GM06990 (cell line): ENCODE measurements around a stretch of chr3.

DNA sequence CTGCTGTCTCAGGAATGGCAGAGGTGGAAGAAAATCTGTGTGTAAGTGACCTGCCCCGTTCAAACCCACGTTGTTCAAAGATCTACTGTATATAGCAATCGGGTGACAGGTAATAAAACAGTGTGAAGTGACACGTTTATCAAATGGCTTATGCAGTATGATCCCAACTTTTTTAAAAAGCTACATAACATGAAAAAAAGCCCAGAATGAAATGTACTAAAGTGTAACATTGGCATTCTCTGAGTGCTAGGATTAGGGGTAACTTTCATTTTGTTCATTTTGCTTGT, 16.6 kb upstream of the MUC4 start:
- RRBS = no CpG with 5 or more reads among the region's 4 CpGs

DNA sequence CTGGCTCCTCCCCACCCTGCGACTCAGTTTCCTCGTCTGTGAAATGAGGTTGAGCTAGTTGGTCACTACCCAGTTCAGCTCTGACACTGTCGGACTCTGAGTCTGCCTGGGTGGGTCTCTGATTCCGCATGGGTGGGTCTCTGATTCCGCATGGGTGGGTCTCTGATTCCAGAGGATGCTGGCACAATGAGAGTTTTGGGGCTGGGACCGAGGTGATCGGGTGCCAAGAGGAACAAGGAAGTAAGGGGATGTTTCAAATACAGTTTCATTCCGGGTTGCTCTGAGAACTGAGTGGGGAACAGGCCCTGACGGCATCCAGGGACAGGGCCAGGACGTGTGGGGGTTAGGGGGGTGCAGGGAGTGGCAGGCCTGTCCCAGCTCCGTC, 23.4 kb upstream of the MUC4 start:
- RRBS = no CpG with 5 or more reads among the region's 11 CpGs

GRCh38 chr3:195863054-195864157, 44.9 kb downstream of the TNK2 start:
- RRBS = 91% methylated on average over 9 of the region's 33 CpGs

DNA sequence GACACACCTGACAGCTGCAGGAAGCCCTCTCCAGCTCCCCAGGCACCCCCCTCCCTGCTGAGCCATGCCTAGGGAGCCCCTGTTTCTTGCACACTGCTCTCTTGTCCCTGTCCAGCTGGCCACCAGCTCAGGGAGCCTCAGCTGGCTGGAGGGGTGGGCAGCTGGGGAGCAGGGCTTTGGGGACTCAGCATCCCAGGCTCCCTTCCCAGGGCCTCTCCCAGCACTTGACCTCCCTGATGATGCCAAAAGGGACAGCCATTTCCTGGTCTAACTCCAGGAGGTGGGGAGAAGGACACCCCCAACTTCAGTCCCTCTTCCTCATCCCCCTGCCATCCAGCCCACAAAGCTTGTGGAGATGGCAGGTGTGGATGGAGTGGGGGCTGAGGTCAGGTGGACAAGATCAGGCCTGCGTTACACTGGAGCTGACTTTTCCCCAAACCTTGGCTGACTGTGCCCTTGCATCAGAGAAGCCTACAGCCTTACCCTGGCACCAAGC, 14.6 kb downstream of the TNK2 start:
- RRBS = no CpG with 5 or more reads among the region's 1 CpG

GRCh38 chr3:195904315-195904680, 4.1 kb downstream of the TNK2 start:
- RRBS = no CpG with 5 or more reads among the region's 4 CpGs

GRCh38 chr3:195908759-195909827, 742 bp upstream of the TNK2 start:
- RRBS = 4% methylated on average over 87 of the region's 137 CpGs

DNA sequence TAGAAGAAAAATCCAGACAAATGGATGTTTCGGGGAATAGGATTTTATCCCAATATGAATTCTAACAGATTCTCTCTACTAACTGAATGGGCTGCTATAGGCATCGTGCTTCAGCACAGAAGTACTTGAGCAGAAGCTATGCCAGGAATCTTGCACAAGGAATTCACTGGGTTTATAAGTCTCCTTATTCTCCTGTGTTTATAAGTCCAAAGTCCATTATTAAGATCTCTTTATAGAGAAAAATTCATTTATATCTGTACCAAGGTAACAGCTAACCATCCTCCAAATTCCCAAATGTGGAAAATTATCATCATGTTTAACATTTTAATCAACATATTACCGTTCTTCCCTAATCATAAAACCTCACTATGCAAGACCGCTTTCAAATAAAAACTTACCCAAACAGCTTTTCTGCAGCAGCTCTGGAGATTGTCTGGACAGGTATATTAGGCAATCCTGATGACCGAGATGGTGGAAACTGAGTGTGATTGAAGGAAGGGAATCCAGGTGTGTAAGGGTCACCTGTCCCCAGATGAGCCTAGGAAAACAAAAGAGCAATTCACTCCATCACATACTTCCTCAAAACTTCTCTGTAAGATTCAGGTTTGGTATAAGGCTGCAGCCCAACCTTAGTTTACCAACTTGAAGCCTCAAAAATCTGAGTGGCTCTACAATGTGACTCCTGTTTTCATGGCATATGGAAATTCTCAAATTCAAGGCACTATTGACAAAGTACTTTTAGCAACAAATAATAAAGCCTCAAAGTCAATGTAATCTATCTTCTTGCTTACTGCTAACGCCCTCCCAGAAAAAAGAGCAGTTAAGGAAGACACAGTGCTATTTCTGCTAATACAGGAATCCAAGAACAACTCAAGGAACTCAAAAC, 14.5 kb downstream of the TFRC start:
- RRBS = no CpG with 5 or more reads among the region's 6 CpGs

DNA sequence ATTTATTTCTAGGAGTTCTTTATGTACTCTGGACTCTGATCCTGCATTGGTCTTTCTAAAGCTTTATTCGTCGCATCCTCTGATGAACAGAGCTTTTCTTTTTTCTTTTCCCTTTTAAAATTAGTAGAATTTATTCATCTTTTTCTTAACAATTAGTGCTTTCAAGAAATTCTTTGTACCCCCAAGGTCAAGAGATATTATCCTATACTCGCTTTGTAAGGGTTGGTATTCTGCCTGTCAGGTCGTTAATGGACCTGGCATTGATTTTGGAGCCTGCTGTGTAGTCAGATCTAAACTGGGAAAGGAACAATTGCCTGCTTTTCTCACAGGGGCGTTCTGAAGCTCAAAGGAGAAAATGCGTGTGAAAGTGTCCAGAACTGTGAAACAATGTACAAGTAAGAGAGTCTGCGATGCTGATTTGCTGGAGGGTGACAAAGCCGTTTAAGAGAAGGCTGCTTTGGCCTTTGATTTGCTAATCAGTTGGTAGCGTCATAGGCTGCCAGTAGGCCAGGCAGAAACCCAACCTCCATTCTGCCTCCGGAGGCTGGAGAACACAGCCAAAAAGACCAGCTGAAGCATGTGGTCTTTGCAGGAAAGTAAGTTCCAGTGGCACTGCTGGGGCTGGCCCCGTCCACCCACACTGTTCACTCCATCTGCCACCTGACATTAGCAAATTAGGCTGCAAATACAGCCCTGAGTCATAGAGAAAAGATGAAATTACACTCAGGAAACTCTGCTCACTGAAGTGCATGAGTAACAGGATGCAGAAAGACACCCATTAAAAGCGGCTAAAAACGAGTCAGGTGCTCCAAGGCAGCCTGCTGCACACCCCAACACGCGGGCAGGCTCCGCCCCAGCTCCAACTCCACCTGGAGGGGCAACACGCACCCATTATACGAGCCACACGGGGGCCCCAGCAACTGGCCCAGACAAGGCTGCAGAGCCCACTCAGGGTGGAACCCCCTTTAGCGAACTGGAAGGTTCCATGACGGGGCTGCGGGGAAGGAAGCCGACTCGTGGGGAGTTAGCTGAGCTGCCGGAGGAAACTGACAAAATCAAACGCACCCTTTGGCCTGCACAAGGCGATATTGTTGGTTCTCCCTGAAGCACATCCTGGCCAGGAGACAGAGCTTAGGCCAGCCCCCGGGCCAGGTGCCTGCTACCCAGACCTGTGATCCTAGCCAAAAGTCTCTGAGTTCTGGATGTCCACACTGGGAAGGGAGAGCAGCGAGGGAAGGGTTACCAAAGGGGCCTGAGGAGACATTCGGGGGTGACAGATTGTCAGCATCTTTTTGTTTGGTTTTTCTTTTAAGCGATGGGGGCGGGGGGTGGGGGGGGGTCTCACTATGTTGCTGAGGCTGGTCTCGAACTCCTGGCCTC, 31.6 kb downstream of the ZDHHC19 start:
- RRBS = 9% methylated on average over 3 of the region's 33 CpGs

GRCh38 chr3:196343061-196343511, 4.9 kb upstream of the TM4SF19 start:
- RRBS = 100% methylated on average over 2 of the region's 17 CpGs

GRCh38 chr3:196348358-196349082, 10.3 kb upstream of the TM4SF19 start:
- RRBS = no CpG with 5 or more reads among the region's 4 CpGs

DNA sequence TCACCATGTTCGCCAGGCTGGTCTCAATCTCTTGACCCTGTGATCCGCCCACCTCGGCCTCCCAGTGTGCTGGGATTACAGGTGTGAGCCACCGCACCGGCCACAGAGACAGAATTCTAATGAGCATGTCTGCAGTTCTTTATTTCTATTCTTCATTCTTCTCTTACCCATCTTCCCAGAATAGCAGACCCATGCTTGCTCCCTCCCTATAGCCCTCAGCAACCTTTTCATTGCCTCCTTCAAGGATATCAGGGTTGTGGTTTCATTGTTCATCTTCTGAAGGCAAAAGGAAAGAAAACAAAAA, 257 bp downstream of the SMCO1 start:
- RRBS = no CpG with 5 or more reads among the region's 5 CpGs

DNA sequence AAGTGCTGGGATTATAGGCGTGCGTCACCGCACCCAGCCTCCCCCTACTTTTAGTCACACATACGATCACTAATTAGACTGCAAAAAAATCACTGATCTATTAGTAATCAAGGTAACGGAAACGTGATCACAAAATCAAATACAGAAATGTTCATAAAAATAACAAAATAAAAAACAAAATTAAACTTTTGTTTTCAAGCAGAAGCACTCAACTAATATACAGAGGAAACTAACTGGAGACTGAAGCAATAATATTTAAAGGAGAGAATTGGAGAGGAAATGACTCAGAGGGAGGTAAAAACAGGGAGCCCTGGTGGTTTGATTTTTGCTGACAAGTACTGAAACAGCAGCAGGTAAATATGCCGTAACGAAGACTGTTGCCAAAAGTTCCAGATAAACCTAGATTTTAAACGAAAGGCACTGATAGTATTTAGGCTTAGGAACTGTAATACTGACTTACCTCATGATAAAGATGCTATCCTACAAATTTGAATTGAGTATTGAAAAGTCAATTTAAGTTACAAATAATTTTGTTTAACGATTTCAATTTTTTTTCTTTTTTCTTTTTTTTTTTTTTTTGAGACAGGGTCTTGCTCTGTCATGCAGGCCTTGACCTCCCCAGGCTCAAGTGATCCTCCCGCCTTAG, 4.4 kb downstream of the WDR53 start:
- RRBS = no CpG with 5 or more reads among the region's 11 CpGs

DNA sequence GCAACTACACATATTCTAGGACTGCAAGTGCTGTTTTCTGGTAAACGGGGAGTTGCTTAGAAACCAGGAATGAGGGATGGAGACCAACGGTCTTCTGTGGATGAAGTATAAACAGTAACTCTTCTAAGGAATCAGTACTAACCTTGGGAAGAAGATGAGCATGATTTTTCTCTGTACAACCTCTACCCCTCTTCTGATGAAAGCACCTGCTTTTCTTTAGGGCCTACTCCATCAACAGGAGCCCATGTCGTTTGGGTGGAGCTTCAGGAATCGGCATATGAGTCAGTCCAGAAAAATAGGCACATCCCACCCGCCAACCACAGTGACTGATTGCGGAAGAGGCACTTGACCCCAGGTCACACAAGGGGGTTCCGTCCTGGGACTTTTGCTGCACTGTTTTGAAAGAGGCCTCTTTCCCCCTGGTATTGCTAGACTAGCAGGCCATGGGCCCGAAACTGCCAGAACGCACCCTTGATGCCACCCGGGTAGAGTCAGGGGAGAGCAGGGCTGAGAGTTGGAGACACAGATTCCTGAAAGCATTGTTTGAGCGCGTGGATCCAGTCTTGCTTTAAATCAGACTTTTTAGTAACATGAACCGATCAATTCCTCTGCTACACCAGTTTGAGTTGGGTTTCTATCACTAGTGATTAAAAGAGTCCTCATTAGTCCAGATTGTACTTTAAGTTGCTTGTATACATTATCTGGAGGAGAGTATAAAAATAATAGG, 19.3 kb upstream of the NRROS start:
- RRBS = no CpG with 5 or more reads among the region's 13 CpGs

GRCh38 chr3:196623747-196624093, 15.8 kb upstream of the NRROS start:
- RRBS = no CpG with 5 or more reads among the region's 2 CpGs

GRCh38 chr3:196654387-196654719, 14.9 kb downstream of the NRROS start:
- RRBS = no CpG with 5 or more reads among the region's 4 CpGs

- RRBS = no CpG with 5 or more reads among the region's 16 CpGs
Measured at GRCh38 chr3:196665878-196666561, 26.5 kb downstream of the NRROS start.

GRCh38 chr3:196741335-196741677, 1.6 kb downstream of the PAK2 start:
- RRBS = no CpG with 5 or more reads among the region's 5 CpGs

GRCh38 chr3:196920654-196921250, 21.6 kb downstream of the NCBP2 start:
- RRBS = no CpG with 5 or more reads among the region's 2 CpGs

DNA sequence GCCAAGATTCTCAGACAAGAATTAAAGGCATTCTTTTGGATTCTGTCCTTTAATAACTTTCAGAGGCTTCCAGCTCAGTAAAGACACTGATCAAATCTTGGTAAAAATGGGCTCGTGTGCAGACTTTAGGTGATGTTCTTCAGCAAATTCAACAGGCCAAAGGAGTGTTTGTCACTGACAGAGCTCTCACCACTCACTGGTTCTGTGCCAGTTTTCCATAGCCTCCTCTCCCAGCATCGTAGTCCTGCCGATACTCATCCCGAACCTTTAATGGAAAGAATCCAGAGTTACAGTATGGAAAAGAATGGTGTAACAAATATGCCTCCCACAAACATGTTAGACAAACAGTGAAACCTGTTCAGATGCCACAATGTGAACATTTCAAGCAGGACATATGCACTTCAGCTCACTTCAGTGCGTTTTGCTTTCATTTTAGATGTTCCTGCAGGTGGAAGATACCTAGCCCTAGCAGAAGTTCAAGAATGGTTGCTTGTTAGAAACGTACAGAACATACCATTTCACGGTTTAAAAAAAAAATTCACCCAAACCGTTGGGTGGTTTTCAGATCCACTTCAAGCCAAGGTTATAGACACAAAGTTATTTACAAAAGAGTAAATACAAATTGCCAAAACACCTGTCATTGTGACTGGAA, 5.4 kb downstream of the NCBP2 start:
- RRBS = no CpG with 5 or more reads among the region's 8 CpGs

GRCh38 chr3:197023083-197024274, 6.1 kb downstream of the MELTF start:
- RRBS = 10% methylated on average over 11 of the region's 47 CpGs